Placental pericyte (primary cell): ENCODE measurements around the gene ZXDC.

- CAGE, long polyA plus RNA = no peak
These were observed 53.5 kb downstream of the HEG1 start for GRCh38 chr3:125002165-125002816.

DNA sequence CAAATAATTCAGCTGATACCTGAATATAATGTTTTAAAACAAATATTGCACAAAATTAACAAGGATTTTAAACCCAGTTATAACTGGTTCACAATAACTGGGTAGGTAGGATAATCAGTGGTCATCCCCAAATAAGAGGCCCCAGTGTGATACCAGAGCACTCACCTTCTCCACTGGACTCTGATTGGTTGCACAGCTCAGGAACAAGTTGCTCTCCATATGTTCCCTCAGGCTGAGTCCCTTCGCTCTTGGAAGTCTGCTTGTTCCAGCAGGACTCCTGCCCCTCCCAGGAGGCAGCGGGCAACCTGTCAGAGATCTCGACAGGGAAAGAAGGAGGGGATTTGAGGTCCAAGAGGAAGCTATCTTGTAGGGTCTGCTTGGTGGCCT is 51.5 kb upstream of the HEG1 start:
- CAGE, long polyA plus RNA = no peak

GRCh38 chr3:125120280-125121241 is 64.8 kb upstream of the HEG1 start:
- CAGE, long polyA plus RNA = no peak

GRCh38 chr3:125123890-125124222 is 68.1 kb upstream of the HEG1 start:
- CAGE, long polyA plus RNA = no peak

GRCh38 chr3:125154630-125155185 is 57.8 kb downstream of the SLC12A8 start:
- CAGE, long polyA plus RNA = no peak

DNA sequence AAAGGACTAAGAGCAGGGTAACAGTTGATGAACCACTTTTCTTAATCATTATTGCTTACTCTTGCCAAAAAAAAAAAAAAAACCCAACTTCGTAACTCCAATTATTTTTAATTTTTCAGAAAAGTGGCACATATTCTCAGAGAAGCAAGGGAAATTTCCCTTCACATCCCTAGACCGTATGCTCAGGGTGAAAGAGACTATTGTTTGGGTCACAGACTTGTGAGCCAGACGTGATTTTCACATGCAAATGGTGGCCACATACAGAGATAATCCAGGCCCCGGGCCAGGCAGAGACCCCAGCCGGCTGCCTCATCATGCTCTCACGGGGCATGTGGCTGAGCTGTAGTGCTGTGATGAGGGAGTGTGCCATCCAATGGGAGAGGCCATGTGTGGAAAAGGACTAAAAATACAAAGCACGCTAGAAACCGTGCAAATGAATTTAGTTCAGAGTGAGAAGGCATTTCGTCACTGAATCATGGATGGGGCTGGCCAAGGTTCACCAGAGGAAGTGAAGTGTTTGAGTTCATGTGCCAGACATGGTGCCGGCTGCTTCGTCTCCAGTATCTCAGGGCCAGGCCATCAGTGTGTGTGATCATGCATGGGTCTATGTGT is 56.7 kb downstream of the SLC12A8 start:
- CAGE, long polyA plus RNA = no peak

- CAGE, long polyA plus RNA = no peak
These were observed 5.1 kb downstream of the SLC12A8 start for GRCh38 chr3:125207416-125207905.

GRCh38 chr3:125245707-125246353 is 33.3 kb upstream of the SLC12A8 start:
- CAGE, long polyA plus RNA = no peak

GRCh38 chr3:125972227-125972706 is 3.3 kb downstream of the ROPN1B start:
- CAGE, long polyA plus RNA = no peak

DNA sequence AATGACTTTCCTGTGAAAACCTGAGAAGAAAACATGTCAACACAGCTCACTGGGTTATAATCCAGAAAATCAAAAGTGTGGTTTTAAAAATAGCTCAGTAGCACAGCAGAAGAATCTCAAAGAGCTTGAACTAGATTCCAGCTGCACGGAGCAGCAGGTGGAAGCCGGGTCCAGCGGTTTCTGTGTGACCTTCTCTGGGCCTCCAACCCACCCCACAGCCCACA is 23.4 kb downstream of the SLC41A3 start:
- CAGE, long polyA plus RNA = no peak

DNA sequence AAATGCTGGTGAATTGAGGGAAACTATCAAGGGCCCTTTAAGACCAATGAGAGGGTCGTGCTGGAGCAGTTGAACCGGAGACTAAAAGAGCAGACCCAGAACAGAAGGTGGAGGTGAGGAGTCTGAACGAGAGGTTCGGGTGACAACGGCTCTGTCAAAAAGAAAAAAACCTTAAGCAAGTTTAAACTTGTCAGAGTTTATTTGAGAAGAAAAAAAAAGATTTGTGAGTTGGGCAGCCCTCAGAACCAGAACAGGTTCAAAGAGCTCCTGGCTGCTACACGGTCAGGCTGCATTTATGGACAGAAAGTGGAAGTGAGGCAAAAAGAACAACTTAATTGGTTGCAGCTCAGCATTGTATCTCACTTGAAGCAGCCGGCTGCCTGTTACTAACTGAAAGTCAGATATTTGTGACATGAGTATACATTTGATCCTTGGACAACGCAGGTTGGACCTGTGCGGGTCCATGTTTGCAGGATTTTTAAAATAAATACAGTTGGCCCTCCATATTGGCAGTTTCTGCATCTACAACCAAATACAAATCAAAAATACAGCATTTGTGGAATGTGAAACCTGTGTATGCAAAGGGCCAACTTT is 7.4 kb upstream of the ALDH1L1 start:
- CAGE, long polyA plus RNA = no peak

DNA sequence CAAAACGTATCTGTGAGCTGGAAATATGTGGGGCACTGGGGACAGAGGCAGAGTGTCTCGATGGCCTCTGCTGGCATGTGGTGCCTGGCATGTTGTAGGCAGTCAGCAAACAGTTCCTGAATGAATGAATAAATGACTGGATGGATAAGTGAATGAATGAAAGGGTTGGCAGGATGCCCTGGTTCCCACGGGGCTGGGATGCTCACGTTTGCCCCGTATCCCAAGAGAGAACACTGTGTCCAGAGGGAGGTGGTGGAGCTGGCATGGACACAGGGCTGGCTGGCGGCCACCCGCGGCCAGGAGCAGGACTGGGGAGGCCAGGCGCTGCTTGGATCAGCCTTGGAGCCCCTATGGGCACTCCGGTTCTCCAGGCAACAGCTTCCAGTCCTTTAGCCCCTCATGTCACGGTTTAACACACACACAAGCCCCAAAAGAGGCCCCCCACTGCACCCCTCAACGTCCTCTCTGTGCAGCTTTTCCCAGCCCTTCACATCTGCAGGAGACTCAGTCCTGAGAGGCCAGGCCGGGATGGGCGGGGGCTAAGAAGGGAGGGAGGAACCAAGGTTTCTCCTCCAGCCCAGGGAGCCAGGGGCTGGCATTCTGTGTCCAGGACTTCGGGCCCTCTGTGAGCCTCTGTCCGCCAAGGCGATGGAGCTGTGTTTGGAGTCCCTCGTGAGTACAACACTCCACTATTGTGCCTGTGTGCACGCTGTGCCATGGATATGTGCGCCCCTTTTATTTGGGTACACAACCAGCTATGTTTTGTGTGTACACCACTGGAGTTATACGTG is 86.0 kb upstream of the ALDH1L1 start:
- CAGE, long polyA plus RNA = no peak

DNA sequence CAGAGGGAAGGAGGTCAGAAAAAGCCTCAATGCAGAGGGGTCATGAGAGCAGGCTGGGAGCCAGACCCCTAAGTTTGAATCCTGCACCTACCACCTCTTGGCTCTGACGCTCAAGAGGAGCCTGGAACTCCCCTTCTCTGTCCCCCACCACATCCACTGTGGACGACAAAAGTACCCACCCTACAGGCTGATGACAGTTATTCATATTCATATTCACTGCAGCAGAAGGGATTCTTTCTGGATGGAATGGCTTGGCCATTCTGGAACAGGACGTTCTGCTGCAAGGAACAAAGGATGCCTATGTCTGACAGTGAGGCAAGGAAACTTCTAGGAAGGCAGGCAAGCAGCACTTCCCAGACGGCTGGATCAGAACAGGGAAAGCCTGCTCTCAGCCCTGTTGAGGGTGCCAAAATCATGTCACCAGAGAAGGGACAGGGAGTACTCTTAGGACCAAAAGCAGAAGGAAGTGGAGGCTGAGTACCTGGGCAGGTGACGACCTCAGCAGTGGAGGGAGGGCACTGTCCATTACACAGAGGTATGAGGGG is 9.8 kb downstream of the KLF15 start:
- CAGE, long polyA plus RNA = no peak

DNA sequence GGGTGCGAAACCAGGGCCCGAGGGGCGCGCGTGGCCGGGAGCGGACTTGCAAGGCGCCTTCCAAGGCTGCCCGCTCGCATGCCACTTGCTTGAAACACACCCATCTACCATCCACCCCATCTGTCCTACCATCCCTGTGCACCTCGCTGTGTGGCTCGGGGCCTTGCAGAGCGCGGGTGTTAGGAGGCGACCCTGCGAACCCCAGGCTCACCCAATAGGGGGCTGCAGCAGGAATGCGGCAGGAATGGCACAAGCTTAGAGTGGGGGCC is 273 bp downstream of the CFAP100 start:
- CAGE, long polyA plus RNA = no peak

- CAGE, long polyA plus RNA = no peak
These were observed at the start of gene ZXDC for GRCh38 chr3:126475372-126476126. TSS of gene ZXDC (minus strand) at chr3:126475891.

GRCh38 chr3:126541487-126541813 is 17.3 kb downstream of the C3orf22 start:
- CAGE, long polyA plus RNA = no peak

DNA sequence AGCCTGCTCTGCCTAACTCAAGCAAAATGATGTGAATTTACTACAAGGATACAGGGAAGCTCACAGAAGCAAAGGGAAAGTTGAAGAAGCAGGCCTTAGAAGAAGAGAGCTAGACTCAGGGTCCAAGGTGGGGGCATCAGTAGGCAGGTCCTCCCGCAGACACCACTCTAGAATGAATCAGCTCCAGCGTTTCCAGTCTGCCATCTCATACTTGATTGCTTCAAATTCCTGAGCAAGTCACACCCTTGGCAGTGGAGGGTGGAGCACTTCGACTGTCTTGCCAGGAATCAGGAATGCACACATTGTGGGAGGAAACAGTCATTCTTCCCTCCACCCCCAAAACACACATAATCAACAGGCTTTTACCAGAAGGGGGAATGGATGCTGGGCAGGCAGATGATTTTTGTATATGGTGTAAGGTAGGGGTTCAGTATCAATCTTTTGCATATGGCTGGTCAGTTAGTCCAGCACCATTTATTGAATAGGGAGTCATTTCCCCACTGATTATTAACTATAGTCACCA is 78.5 kb downstream of the CHCHD6 start:
- CAGE, long polyA plus RNA = no peak

DNA sequence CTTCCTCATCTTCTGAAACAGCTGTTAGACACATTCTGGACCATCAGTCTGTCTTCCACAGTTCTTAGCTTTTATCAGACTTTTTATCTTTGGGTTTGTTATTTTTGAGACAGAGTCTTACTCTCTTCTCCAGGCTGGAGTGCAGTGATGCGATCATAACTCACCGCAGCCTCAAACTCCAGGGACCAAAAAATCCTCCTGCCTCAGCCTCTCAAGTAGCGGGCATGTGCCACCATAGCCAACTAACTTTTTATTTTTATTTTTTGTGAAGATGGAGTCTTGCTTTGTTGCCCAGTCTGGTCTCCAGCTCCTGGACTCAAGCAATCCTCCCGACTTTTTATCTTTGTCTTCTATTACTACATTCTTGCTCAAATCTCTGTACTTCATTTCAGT is 135.0 kb upstream of the PLXNA1 start:
- CAGE, long polyA plus RNA = no peak

DNA sequence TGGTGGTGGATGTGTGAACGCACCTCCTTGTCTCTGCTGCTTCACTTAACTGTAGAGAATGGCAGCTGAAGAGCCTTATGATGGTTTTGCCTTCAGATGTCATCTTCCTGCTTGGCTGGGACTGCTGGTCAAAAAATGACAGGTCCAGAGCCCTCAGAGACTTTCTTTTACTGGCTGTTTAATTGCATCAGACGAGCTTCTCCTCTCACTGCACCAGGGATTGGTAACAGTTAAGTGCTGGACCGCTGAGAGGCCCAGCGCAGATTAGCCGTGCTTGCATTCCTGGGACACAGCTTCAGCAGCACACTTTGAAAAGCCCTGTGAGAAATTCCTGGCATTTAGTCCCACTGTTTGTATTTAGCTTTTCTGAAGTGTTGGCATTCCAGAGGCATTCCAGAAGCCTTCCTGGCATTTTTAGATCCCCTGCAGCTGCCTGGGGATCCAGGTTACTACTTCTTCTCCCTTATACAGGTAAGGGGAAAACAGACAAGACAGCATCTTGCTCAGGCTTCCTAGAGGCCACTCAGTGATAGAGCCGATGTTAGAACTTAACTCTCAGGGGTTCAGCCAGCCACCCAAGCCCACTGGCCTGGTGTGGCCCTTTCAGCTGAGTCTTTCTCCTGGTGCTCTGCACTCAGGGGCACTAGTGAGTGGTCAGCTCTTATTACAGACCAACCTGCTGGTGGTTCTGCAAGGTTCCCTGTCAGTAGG is 132.2 kb upstream of the PLXNA1 start:
- CAGE, long polyA plus RNA = no peak

GRCh38 chr3:126858726-126859113 is 124.2 kb upstream of the PLXNA1 start:
- CAGE, long polyA plus RNA = no peak